Liver (tissue), 9 donors: ENCODE results near the genes GJA10, COQ3 and HACE1.

DNA sequence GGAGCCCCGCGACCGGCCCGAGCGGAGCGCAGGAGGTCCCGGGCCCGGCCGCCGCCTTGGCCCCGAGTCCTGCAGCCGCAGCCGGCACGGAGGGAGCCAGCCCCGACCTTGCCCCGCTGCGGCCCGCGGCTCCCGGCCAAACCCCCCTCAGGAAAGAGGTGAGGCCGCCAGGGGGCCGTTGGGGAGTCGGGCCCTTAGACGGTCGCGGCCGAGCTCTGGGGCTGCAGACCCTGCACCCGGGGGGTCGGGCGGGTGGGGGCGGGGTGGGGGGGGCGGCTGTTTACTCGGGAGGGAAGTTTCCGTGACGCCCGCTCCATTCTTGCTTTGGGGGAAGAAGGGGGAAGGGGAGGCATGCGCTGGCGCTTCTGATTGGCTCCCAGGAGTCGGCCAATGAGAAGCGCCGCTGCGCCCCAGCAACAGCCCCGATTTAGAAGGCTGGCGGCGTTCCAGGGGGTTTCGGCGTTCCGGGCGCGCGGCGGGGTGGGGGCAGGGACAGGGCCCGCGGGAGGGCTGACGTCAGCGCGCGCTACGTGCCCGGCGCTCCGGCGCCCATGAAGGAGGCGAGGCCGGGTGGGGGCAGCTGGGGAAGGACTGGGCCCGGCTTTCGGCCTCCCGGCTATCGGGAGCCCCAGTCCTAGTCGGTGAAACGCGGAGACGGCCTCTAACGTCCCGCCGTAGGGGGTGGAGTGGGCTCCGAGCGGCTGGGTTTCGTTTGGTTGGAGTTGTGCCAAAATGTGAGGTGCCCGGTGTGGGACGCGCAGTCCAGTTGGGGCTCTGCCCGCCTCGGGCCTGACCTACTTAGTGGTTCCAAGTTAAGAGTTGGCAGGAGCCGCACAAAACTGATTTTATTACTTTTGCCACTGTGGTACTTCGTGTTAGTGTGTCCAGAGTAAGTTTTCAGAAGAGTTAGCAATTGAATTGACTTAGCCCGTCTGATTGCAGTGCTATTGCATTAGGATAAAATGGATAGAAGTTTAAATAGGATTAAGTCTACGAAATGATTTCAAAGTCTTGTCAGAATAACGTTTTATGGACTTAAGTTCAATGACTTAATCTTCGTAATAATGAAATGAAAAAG, 1.1 kb downstream of the PNRC1 start:
- PRO-cap, 5 experiments, result peak in 5 of 5 experiments; most common plus-strand start position 559 of the sequence (in 4); most common minus-strand start position 321 of the sequence (in 5)
- RAMPAGE, long total RNA, 2 experiments, result no peak in any of the 2 experiments
- RRBS, result 3% methylated on average over 30 of the region's 90 CpGs

GRCh38 chr6:89204052-89204641, 13.0 kb downstream of the GABRR1 start:
- PRO-cap, 5 experiments, result no peak in any of the 5 experiments
- RAMPAGE, long total RNA, 2 experiments, result no peak in any of the 2 experiments
- RRBS, result no CpG with 5 or more reads among the region's 12 CpGs

DNA sequence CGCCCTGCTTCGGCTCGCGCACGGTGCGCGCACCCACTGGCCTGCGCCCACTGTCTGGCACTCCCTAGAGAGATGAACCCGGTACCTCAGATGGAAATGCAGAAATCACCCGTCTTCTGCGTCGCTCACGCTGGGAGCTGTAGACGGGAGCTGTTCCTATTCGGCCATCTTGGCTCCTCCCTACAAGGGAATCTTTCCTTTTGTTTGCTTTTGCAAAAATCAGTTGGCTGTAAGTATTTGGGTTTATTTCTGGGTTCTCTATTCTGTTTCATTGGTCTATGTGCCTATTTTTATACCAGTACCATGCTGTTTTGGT, 13.9 kb upstream of the GABRR1 start:
- PRO-cap, 5 experiments, result no peak in any of the 5 experiments
- RAMPAGE, long total RNA, 2 experiments, result no peak in any of the 2 experiments
- RRBS, result no CpG with 5 or more reads among the region's 15 CpGs

- PRO-cap, 5 experiments, result no peak in any of the 5 experiments
- RAMPAGE, long total RNA, 2 experiments, result no peak in any of the 2 experiments
- RRBS, result no CpG with 5 or more reads among the region's 1 CpG
These were observed 1.6 kb upstream of the UBE2J1 start for GRCh38 chr6:89354045-89354533.

GRCh38 chr6:89630422-89631060, 8.0 kb downstream of the LYRM2 start:
- PRO-cap, 5 experiments, result no peak in any of the 5 experiments
- RAMPAGE, long total RNA, 2 experiments, result no peak in any of the 2 experiments
- RRBS, result no CpG with 5 or more reads among the region's 11 CpGs

DNA sequence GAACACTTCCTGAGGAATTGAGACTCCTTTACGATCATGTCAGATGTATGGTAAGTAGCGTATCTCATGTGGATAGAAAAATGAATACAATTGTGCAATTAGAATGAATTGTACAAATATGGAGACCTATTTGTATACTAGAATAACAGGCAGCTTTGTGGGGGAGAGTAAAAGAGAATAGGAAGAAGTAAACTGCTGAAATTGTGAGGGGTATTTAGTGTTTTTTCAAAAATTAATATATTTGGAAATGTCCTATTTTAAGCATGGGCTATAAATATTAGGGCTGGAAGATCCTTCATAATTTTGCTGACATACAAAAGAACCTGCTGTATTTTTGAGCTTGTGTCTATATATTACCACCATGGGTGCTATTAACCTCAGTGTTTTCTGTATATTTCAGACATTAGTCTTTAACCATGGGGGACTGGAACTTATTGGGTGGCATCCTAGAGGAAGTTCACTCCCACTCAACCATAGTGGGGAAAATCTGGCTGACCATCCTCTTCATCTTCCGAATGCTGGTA, at the start of gene GJA10:
Gene GJA10 (plus strand): TSS at position 417 of the 524 bp plus-strand sequence.
- PRO-cap, 5 experiments, result no peak in any of the 5 experiments
- RAMPAGE, long total RNA, 2 experiments, result no peak in any of the 2 experiments
- RRBS, result no CpG with 5 or more reads among the region's 3 CpGs

DNA sequence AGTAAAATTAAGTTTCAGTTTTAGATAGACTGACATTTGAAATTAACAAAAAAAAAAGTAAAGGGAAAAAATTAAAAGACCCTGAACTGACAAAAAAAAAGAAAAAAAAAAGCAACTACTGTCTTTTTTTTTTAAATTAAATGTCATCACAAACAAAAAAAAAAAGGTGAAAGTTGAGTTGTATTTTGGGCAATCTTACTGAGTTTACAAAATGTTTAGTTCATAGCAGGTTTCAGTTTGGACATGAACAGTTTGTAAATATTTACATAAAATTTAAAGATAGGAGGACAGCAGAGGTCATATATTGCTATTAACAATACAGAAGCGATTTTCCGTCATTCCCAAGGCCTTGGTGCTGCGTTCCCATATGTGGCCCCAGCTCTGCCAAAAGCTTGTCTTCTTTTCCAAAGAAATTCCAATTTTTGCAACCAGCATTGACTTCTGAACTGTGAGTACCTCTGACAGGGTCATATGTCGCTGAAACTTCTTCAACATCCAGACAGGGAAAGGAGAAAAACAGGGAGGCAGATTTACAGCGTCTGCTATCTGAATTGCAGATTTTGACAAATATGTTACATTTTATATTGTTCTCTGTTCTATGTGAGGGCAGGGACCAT, 5.1 kb downstream of the BACH2 start:
- PRO-cap, 5 experiments, result peak in 3 of 5 experiments; most common plus-strand start position 498 of the sequence (in 3); most common minus-strand start position 383 of the sequence (in 2)
- RAMPAGE, long total RNA, 2 experiments, result no peak in any of the 2 experiments
- RRBS, result no CpG with 5 or more reads among the region's 5 CpGs

- PRO-cap, 5 experiments, result no peak in any of the 5 experiments
- RAMPAGE, long total RNA, 2 experiments, result no peak in any of the 2 experiments
- RRBS, result no CpG with 5 or more reads among the region's 16 CpGs
These were observed 107.0 kb upstream of the BACH2 start for GRCh38 chr6:90403568-90404215.

- PRO-cap, 5 experiments, result no peak in any of the 5 experiments
- RAMPAGE, long total RNA, 2 experiments, result no peak in any of the 2 experiments
- RRBS, result no CpG with 5 or more reads among the region's 5 CpGs
These were observed 128.5 kb upstream of the BACH2 start for GRCh38 chr6:90425127-90425536.

GRCh38 chr6:90469847-90470273, 117.0 kb downstream of the MAP3K7 start:
- PRO-cap, 5 experiments, result no peak in any of the 5 experiments
- RAMPAGE, long total RNA, 2 experiments, result no peak in any of the 2 experiments
- RRBS, result no CpG with 5 or more reads among the region's 2 CpGs

- PRO-cap, 5 experiments, result peak in 5 of 5 experiments; most common plus-strand start chr6:93419821 (in 5)
- RAMPAGE, long total RNA, 2 experiments, result no peak in any of the 2 experiments
- RRBS, result no CpG with 5 or more reads among the region's 34 CpGs
These were observed 515 bp upstream of the EPHA7 start for GRCh38 chr6:93419710-93420438.

GRCh38 chr6:95551766-95552270, 25.5 kb upstream of the MANEA start:
- PRO-cap, 5 experiments, result no peak in any of the 5 experiments
- RAMPAGE, long total RNA, 2 experiments, result no peak in any of the 2 experiments
- RRBS, result no CpG with 5 or more reads among the region's 4 CpGs

DNA sequence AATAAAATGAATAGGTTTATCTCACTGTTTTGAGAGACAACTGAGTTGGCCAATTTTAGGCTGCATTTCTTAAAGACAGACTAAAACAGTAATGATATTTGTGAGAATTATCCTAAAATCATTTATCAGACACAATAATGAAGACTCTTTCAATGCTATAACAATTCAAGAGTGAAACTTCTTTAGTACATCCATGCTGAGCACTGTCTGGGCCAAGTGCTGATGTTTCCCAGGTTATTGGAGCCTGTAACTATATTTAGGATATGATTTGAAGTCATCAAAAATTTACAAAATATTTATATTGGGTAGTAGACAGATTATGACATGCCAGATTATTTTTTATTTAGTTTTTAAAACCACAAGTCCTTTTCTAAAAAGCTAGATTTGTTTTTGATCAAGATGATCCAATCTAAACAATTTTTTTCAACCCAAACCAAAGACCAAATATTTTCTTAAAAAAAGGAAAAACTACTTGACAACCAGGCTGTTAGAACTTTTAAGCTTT, 45.2 kb downstream of the FHL5 start:
- PRO-cap, 5 experiments, result no peak in any of the 5 experiments
- RAMPAGE, long total RNA, 2 experiments, result no peak in any of the 2 experiments

GRCh38 chr6:96898574-96899044, 918 bp upstream of the NDUFAF4 start:
- PRO-cap, 5 experiments, result peak in 1 of 5 experiments; most common minus-strand start chr6:96898760 (in 1)
- RAMPAGE, long total RNA, 2 experiments, result no peak in any of the 2 experiments
- RRBS, result no CpG with 5 or more reads among the region's 4 CpGs

DNA sequence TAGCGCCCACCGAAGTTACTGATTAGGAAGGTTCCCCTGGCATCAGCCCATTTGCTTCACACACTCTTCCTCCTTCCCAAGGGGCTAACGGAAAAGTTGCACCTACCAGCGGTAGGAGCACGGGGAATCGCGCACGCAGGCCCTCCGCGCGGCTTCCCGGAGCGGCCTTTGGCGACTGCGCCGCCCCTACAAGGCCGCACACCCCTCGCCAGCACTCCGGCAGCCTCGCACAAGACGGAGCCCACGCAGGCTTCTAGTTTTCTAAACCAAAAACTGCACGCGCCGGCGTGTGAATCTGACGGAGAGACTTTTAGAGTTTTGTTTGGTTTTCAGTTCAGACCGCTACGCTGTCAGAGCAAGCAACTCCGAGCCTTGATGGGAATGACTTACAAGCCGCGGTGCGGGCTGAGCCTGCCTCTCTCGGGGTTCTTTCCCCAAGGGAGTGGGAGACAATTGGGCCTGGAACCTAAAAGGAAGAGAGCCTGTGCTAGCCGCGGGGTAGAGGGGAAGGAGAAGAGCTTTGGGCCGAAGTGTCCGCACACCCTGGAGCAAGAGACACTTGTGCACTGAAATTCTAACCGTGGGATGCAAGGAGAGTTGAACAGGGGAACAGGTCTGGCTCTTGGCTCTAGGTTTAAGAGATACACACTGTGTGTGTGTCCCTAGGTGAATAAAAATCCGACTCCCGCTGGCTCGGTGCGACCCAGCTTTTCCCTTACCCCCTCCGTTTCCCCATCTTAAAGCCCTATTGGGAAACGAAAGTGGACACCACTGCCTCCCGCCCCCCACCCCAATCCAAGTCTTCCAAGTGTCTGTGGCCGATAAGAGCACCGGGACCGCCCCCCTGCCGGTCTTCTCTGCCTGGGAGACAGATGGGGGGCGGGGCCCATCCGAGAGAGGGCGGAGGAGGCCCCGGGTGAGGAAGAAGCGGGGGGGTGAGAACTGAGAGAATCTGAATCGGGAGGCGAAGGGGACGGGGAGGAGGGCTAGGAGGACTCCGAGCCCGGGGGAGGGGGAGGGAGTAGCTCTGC, 652 bp upstream of the POU3F2 start:
- PRO-cap, 5 experiments, result no peak in any of the 5 experiments
- RAMPAGE, long total RNA, 2 experiments, result no peak in any of the 2 experiments
- RRBS, result 3% methylated on average over 20 of the region's 60 CpGs

- PRO-cap, 5 experiments, result peak in 5 of 5 experiments; most common plus-strand start chr6:99394035 (in 5); most common minus-strand start chr6:99394012 (in 3)
- RAMPAGE, long total RNA, 2 experiments, result start-site peak on the minus strand in 1 of 2 experiments, at chr6:99394158-99394212 at its widest, 175 reads per replicate
- RRBS, result 2% methylated on average over 19 of the region's 60 CpGs
These were observed at the start of gene COQ3 for GRCh38 chr6:99393433-99394730. Gene COQ3 (minus strand): TSS chr6:99394195.

DNA sequence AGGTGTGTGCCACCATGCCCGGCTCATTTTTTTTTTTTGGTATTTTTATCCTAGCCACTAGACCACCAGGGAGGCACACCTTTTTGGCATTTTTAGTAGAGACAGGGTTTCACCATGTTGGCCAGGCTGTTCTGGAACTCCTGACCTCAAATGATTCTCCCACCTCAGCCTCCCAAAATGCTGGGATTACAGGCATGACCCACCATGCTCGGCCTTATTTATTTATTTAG, 157.9 kb downstream of the MCHR2 start:
- PRO-cap, 5 experiments, result peak in 4 of 5 experiments; most common minus-strand start position 75 of the sequence (in 4)
- RAMPAGE, long total RNA, 2 experiments, result no peak in any of the 2 experiments
- RRBS, result no CpG with 5 or more reads among the region's 2 CpGs

- PRO-cap, 5 experiments, result no peak in any of the 5 experiments
- RAMPAGE, long total RNA, 2 experiments, result no peak in any of the 2 experiments
- RRBS, result no CpG with 5 or more reads among the region's 5 CpGs
These were observed 32.9 kb downstream of the ASCC3 start for GRCh38 chr6:100847981-100848888.

DNA sequence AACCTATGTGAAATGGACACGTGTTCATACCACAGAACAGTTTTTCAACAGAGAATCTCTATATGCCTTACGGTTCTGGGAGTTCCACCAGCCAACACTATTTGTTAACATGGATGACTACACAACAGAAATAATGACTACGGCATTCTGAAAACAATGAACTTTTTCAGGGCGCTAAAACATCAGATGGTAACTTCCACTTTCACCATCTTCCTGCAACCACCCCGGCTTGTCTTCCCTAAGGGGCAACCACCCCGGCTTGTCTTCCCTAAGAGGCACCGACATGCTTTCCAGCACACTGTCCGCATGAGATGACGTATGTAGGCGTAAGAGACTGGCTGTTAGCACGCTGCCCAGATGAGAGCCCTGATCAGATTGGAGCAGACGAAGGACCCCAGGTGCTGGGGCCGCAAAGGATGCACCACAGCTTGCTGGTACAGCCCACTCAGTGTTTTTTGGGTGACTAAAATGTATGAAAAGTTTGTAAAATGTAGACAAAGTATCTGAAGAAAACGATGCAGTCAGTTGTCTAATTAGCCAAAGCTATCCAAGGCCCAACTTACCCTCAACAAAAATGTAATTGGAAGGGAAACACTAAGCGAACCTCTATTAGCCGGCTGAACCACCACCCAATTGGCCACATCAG, 29.3 kb downstream of the ASCC3 start:
- PRO-cap, 5 experiments, result no peak in any of the 5 experiments
- RAMPAGE, long total RNA, 2 experiments, result no peak in any of the 2 experiments
- RRBS, result no CpG with 5 or more reads among the region's 16 CpGs

GRCh38 chr6:104858953-104860386, at the start of gene HACE1:
Gene HACE1 (minus strand): TSS chr6:104859919.
- PRO-cap, 5 experiments, result peak in 5 of 5 experiments; most common plus-strand start chr6:104860010 (in 2); most common minus-strand start chr6:104859919 (in 5)
- RAMPAGE, long total RNA, 2 experiments, result no peak in any of the 2 experiments
- RRBS, result 2% methylated on average over 40 of the region's 95 CpGs